B cell (primary cell): ENCODE measurements around the genes PSMB11 and CDH24.

GRCh38 chr14:22118453-22118856 is 444.8 kb upstream of the OR4E1 start:
- PRO-cap: no peak
- CAGE, long polyA plus RNA: no peak

DNA sequence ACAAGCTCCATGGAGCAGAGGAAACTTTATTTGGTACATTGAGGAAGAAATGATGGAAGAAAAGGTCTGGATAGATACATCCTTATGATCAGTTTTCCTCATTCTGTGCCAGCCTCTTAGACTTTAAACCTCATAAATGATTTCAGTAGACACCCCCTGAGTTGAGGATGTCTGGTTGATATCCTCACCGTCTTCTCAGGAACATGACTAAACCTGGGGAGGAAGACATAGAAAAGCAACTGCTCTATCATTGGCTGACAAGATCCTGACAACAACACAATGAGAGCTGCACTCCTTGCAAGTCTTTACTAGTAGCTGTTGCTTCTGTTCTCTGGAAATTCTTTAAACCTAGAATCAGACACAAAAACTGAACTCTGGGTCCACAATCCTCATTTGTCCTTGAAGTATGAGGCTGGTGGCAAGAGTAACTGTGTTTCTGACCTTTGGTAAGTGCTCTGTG is 449.5 kb upstream of the OR4E1 start:
- PRO-cap: no peak
- CAGE, long polyA plus RNA: no peak

DNA sequence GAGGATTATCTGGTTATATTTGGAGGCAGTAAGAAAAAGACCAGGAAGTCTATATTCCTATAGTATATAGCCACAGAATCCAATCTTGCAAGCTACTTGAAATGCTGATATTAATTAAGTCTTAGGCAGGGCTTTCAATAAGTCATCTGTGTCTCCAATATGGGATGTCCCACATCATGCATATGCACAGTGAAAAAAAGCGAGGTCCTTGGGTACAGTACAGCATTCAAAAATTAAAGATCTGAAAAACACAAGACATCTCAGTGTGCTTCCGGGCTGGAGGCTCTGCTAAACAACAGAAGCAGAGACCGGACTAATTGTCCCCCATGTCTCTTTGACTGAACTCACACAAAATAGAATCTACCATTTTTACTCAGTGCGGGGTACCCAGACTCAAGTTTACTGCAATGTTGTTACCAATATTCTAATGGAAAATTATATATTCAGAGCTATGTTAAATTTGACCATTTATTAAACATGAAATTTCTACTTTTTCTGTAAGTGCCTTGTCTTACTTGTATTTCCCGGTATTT is 155.9 kb downstream of the DAD1 start:
- PRO-cap: no peak
- CAGE, long polyA plus RNA: no peak

GRCh38 chr14:22448293-22449309 is 140.4 kb downstream of the DAD1 start:
- PRO-cap: no peak
- CAGE, long polyA plus RNA: no peak

- PRO-cap: no peak
- CAGE, long polyA plus RNA: no peak
Observed at GRCh38 chr14:22460441-22460997, 128.5 kb downstream of the DAD1 start.

DNA sequence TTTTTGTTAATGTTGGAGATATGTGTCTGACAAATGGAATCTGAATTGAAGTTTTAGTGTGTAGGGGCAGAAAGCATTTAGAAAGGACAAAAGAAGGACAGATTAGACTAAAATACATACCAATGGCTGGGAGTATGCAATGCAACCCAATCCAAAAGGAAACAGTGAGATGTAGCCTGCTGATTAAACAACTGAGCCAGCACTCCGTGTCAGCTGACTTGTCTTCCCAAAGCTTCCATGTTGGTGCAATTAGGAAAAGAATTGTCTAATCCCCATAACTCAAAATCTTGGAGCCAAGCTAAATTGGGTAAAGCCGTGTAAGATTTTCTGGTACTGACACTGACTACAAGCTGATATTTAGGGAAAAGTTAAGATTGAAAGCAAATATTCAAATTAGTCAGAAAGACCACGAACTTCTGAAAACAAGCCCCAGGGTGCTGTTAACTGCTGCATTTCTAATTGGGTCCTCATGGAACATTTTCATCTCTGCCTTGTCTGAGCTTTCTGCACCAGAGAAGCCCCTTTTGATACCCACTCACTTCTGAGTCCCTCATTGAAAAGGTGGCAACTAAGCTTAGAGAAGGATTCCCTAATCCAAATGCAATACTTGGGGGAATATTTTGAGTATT is 109.1 kb downstream of the DAD1 start:
- PRO-cap: no peak
- CAGE, long polyA plus RNA: no peak

GRCh38 chr14:22496570-22497455 is 92.2 kb downstream of the DAD1 start:
- PRO-cap: no peak
- CAGE, long polyA plus RNA: no peak

DNA sequence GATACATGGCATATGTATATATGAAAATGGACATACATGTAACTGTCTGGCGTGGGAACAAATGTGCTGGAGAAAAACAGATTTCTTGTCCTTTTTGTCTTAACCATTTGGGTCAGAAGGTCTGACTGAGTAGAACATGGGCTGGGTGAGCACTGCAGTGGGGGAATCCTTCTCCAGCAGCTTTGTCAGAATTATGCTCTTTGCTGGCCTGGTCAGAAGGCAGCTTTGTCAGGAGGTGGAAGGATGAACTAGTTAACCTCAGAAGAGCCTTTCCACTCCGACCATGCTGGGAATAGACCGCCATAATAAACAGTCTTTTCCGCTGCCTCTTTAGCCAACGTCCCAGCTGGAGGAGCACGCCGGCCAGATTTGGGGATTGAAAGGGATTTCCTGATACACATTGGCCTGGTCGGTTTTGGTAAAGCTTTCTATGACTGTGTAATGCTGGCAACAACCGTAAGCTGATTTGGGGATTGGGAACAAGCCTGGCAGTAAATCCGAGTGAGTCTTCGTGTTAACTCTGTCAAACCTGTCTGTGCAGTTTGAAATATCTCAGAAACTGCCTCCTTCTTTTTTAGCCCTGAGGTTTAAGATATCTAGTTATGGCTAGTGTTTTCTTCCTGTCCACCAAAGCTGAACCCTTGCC is 87.1 kb downstream of the DAD1 start:
- PRO-cap: no peak
- CAGE, long polyA plus RNA: no peak

GRCh38 chr14:22509649-22510389 is 79.2 kb downstream of the DAD1 start:
- PRO-cap: no peak
- CAGE, long polyA plus RNA: no peak

DNA sequence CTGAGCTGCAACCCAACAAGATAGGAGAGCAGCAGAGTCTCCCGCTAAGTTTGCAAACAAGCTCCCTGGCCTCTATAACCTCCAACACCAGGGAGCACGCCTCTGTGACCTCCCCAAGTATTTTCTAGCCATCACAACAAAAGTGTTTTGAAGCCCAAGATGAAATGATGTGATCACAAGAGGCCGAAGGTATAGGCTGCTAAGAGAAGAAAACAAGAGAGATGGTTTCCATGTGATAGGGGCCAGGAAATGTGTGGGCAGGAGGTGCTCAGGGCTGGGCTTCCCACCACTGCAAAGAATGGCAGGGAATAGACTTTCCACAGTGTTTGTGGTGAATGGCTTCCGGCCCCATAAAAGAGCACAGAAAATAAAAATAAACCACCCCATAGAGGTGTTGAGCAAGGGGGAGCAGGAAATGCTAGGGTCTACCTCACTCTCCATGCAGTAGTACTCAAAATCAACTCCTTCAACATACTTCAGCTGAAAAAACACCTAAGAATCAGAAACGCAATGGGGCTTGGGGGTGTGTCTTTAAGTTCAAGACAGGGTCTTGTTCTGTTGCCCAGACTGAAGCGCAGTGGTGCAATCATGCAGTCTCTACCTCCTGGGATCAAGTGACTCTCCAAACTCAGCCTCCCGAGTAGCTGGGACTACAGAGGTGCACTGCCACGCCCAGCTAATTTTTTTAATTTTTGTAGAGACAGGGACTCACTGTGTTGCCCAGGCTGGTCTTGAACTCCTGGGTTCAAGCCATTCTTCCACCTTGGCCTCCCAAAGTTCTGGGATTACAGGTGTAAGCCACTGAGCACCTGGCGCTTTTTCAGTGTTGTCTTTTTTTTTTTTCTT is 27.2 kb downstream of the DAD1 start:
- PRO-cap: no peak
- CAGE, long polyA plus RNA: no peak

- PRO-cap: bidirectional peak, plus-strand start at chr14:22589501, minus-strand start at chr14:22589224; bidirectional peak, plus-strand start at chr14:22589827, minus-strand start at chr14:22589673; bidirectional peak, plus-strand start at chr14:22589894, minus-strand start at chr14:22589899
- CAGE, long polyA plus RNA: start-site peak on the plus strand at chr14:22589479-22589508, 5 and 9 reads in 2 replicates
Observed at GRCh38 chr14:22589456-22590141, 575 bp upstream of the DAD1 start.

DNA sequence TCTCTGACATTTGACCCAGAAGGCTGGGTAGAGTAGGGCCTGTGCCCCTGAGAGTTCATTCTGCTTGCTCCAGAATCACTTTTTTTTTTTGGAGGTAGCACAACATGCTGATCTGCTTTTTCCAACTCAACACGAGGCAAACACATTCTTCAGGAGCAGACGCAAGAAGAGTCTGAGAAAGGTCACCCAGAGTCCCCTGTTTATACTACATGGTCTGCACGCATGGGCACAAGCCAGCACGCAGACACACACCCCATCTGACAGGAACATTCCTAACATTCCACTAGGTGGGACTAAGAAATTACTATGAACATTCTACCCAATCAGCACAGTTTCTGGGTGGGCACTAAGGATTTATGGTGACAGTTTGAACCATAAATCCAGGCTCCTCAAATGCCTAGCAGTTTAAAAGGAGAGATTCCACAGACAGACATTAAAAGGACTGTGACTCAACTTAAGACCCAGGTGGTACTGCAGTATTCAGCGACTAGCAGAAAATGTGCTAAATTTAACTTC is 16.1 kb downstream of the ABHD4 start:
- PRO-cap: no peak
- CAGE, long polyA plus RNA: no peak

DNA sequence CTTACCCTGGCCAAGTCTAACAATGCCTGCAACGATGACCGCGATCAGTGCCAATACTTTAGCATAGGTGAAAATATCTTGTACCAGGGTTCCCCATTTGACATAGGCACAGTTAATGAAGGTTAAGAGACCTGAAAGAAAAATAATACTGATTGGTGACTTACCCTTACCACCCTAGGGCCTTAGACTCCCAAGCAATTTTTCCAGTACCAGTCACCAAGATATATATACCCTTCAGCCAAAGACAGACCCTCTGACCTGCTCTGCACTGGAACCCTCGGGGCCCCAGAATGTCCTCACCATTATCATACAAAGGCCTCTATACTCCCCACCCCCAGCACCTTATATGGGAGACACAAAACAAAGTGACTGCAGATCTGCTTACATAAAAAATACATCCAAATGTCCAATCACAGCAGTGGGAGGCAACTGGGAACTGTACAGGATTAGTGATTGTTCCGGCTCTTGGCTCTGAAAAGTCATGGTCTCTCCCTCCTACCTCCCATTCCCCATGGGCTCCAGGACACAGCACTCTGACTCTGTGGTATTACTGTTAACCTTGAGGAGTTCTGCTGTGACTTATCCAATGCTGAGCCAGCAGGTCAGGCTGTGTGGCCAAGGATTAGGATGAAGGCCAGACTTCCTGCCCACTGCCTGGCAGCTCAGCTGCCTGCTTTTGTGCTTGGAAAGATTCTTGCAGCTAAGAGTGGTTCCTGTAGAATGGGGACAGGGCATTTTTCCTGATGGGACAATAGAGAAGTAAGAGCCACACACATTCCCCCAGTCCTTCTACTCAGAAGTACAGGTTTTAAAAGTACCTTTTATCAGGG is 13.6 kb downstream of the OXA1L start:
- PRO-cap: no peak
- CAGE, long polyA plus RNA: no peak

DNA sequence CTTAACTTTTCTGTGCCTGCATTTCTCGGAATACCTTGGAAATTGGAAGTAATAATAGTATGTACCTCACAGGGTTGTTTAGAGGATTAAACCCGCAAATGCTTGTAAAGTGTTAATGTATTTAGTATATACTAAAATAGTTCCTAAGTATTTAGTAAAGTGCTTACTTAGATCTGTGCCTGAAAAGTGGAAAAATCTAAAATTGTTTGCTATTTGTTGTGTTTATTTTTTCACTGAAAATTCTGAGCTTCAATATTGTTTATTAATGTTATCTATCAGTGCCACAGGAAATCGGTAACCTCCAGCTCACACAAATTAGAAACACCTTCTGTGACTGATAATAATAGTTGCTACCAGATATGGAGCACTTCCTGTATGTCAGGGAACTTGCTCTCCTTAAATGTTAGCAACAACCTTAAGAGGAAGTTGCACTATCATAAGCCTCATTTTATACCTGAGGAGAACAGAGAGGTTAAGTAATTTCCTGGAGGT is 779 bp upstream of the LRP10 start:
- PRO-cap: bidirectional peak, plus-strand start outside the sequence, minus-strand start at position 332 of the sequence
- CAGE, long polyA plus RNA: no peak

DNA sequence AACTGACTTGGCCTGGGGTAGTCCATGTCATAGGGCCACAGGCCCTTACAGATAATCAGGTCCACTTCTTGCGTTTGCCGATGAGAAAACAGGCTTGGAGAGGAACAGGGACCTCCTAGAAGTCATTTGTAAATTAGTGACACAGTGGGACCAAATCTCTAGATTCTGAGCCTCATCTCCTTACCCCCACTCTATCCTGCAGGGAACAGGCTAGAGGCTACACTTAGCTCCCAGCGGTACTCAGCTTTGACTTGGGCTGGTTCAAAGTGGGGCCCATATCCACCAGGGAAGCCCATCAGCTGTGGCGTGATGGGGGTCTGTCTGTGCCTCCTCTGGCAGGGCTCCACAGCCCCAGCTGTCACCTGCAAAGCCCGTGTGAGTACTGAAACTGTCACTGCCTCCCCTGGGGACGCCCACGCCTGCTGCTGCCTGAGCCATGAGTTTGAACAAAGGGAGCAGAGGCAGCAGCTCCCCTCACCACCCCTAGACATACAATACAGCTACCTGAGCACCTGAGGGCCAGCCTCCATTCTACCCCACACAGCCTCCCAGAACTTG is 4.9 kb downstream of the REM2 start:
- PRO-cap: bidirectional peak, plus-strand start at position 437 of the sequence, minus-strand start at position 384 of the sequence
- CAGE, long polyA plus RNA: no peak

GRCh38 chr14:23041787-23042314 is at the start of gene PSMB11:
TSS of gene PSMB11 (plus strand) at chr14:23042212.
- PRO-cap: no peak
- CAGE, long polyA plus RNA: no peak

- PRO-cap: no peak
- CAGE, long polyA plus RNA: no peak
Observed at GRCh38 chr14:23045421-23046049, 3.5 kb downstream of the PSMB11 start.

GRCh38 chr14:23057371-23058418 is at the start of gene CDH24:
TSS of gene CDH24 (minus strand) at chr14:23057520.
- PRO-cap: unidirectional peak, minus-strand start at chr14:23057520
- CAGE, long polyA plus RNA: no peak

- PRO-cap: no peak
- CAGE, long polyA plus RNA: no peak
Observed at GRCh38 chr14:23137960-23138689, 19.1 kb upstream of the CEBPE start.

GRCh38 chr14:23275294-23275968 is 10.5 kb downstream of the HOMEZ start:
- PRO-cap: no peak
- CAGE, long polyA plus RNA: no peak